Stomach (tissue), 7 donors: ENCODE measurements around the gene HASPIN.

DNA sequence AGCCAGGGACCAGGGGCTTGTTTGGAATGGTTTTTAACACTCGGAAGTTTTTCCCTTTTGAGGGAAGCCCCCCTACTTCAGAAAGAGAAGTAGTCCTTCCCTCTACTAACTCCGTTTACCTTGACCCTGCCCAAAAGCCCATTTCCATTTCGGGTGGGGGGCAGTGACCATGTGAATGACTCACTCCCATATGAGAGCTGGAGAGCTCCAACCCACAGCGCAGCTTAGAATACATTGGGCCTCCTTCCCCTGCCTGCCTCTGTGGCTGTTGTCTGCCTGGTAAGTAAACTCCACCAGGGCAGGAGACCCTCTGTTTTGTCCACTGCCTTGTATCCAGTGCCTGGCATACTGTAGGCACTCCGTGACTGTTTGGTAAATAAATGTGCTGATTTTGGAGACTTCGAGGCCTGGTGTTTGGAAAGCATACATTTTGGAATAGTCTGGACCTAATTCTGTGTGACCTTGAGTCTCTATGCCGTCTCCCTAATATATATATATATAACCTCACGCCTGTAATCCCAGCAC, 1.1 kb downstream of the SGSM2 start:
- PRO-cap: no peak
- RAMPAGE, long total RNA, 5 experiments: no peak in any of the 5 experiments
- RRBS: no CpG with 5 or more reads among the region's 8 CpGs

DNA sequence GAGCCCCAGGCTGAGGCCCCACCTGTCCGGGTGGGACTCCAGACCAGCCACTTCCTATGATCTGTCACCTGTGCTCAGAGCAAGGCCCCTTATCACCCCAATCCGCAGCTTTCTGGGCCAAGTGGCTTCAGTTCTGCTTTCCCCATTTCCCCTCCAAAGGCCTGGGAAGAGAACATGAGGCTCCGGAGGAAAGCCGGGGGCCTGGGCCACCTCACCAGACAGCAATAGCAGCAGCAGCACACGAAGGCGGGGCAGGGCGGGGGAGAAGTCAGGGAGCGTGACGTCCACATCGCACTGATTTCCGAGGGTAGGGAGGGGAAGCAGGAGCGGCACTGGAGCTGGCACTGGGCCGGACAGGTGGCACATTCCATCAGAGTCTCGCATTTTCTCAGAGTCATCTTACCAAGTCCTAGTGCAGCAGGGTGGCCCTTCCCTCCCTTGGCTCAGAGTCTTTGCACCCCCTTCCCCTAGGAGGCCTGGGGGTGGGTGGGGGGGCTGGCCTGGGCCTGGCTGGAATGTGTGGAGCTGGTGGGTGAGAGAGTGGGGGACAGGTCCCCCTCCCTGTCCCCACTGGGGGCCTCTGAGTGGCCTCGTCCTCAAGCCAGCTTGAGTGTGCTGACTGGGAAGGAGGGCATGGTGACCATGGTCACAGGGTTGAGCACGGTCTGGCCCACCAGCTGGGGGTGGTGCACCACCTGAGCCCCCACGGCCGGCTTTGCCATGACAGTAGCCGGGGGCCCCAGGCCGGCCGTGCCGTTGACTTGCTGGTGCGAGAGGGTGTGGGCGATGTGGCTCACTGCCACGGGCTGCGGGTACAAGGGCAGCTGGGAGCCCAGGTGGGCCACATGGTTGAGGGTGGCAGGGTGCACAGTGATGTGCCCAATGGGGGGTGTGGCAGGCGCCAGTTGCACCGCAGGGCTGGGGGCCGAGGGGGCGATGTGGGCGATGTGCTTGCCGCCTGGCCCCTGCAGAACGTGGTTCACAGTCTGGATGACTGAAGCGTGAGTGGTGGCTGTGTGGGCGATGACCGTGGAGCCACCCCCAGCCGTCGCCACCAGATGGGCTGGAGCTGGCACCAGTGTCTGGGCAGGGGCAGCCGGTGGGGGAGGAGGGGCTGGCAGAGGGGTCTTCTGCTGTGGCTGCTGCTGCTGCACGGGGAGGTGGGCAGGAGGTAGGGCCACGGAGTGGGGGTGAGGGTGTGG, 14.2 kb downstream of the MNT start:
- PRO-cap: bidirectional peak, plus-strand start at position 397 of the sequence, minus-strand start at position 226 of the sequence
- RAMPAGE, long total RNA, 5 experiments: start-site peak on the minus strand in 1 of 5 experiments, centred at position 824 of the sequence, 10 reads per replicate
- RRBS: no CpG with 5 or more reads among the region's 41 CpGs

DNA sequence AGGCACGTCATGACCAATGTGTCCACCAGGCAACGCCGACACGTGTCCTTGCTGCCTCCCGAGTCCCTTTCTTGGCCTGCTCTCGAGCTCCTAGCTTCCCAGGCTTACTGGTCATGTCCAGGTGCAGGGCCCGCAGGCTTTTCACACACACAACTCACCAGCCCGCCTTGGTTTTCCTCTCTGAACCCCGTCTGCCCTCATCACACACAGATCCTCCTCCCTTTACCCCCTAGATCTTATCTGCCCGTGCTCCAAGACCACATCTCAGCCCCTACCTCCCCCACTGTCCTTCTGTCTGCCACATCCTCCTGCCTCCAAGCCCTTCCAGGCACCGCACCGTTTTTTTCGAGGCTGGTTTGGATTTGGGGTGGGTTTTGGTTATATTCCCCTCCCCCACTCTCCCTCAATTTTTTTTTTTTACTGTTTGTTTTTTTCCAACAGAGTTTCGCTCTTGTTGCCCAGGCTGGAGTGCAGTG, 12.0 kb downstream of the MNT start:
- PRO-cap: no peak
- RAMPAGE, long total RNA, 5 experiments: no peak in any of the 5 experiments
- RRBS: no CpG with 5 or more reads among the region's 14 CpGs

GRCh38 chr17:2394687-2395801, 5.8 kb downstream of the MNT start:
- PRO-cap: no peak
- RAMPAGE, long total RNA, 5 experiments: start-site peak on the minus strand in 3 of 5 experiments, at chr17:2394901-2395458 at its widest, 5 to 17 reads per replicate
- RRBS: 77% methylated on average over 11 of the region's 39 CpGs

GRCh38 chr17:2530911-2531834, 19.5 kb upstream of the METTL16 start:
- PRO-cap: no peak
- RAMPAGE, long total RNA, 5 experiments: no peak in any of the 5 experiments
- RRBS: no CpG with 5 or more reads among the region's 17 CpGs

DNA sequence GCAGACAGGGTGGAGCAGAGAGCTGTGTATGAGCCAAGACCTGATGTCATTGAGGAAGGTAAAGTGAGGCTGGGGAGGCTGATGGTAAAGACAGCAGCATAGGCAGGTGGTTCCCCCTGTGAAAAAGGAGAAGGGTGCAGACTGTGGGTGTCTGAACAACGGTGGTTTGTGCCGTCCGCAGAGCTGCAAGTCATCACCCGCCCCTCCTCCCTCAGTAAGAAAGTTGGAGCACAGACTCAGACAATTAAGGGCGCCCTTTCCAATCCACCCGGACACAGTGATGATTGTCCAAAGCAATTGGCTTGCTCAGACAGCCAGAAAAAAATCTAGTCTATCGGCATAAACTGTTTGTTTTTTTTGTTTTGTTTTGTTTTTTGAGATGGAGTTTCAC, 30.9 kb upstream of the METTL16 start:
- PRO-cap: no peak
- RAMPAGE, long total RNA, 5 experiments: no peak in any of the 5 experiments
- RRBS: no CpG with 5 or more reads among the region's 7 CpGs

- PRO-cap: no peak
- RAMPAGE, long total RNA, 5 experiments: no peak in any of the 5 experiments
- RRBS: 2% methylated on average over 22 of the region's 44 CpGs
Observed at GRCh38 chr17:2594273-2595013, 989 bp downstream of the PAFAH1B1 start.

- PRO-cap: no peak
- RAMPAGE, long total RNA, 5 experiments: no peak in any of the 5 experiments
- RRBS: no CpG with 5 or more reads among the region's 5 CpGs
Observed at GRCh38 chr17:2602104-2602492, 8.6 kb downstream of the PAFAH1B1 start.

DNA sequence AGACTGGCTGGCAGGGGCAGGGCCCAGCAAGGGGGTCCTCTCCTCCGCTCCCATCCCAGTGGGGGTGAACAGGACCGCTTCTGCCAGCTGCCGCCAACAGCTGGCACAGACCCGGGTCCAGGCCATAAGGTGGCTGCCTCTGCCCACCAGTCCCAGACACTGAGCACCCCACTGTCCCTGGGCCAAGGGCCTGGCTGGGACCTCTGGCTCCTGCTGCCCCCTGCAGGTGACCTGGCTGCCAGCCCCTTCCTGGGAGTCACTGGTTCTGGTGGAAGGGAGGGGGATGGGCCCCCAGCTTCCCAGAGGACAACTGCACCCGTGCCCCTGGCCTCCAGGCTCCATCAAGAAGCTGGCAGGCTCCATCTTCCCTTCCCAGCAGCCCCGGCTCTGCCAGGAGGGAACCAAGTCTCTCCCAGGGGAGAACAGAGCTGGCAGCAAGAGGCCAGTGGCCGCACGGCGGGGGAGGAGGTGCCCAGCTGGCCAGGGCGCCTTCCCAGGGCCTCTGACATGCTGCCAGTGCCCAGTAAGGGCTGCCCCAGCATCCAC, 3.9 kb downstream of the CLUH start:
- PRO-cap: no peak
- RAMPAGE, long total RNA, 5 experiments: no peak in any of the 5 experiments
- RRBS: no CpG with 5 or more reads among the region's 10 CpGs

DNA sequence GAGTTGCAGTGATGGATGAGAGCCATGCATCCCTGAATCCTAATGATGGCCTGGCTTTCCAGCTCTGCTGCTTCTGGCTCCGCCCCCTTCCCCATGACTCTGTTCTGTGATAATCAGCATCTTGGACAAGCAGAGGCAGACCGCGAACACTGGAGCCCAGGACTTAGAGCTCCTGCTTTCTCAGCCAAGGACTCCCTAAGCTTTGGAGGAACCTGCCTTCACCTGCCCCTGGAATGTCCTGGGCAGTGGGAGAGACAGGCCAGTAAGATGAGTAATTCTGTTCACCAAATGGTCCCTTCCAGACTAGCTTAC, 12.5 kb downstream of the CCDC92B start:
- PRO-cap: no peak
- RAMPAGE, long total RNA, 5 experiments: no peak in any of the 5 experiments
- RRBS: no CpG with 5 or more reads among the region's 3 CpGs

DNA sequence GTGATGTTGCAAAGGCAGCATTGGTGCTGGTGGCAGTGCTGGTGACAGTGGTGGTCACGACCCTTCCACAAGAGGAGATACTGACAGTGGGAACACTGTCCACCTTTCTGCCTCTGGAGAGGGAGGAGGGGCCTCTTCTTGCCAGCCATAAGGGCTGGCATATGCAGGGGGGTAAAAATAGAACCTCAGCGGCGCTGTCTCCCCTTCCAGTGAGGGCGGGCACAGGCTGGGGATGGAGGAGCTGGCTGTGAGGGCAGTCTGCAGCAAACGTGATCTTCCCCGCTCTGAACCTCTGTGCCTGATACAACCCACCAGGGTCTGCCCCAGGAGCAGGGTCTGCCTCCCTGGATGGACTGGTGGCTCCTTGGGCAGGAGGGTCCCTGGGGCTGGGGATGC, 3.4 kb downstream of the RAP1GAP2 start:
- PRO-cap: no peak
- RAMPAGE, long total RNA, 5 experiments: no peak in any of the 5 experiments
- RRBS: no CpG with 5 or more reads among the region's 6 CpGs

GRCh38 chr17:2854327-2854743, 58.1 kb downstream of the RAP1GAP2 start:
- PRO-cap: no peak
- RAMPAGE, long total RNA, 5 experiments: no peak in any of the 5 experiments
- RRBS: 3% methylated on average over 6 of the region's 26 CpGs

- PRO-cap: unidirectional peak, plus-strand start at chr17:2939947
- RAMPAGE, long total RNA, 5 experiments: start-site peak on the plus strand in 3 of 5 experiments, at chr17:2939803-2940071 at its widest, 41 to 195 reads per replicate
- RRBS: 51% methylated on average over 3 of the region's 26 CpGs
Observed at GRCh38 chr17:2939634-2940178, 123.7 kb downstream of the OR1D5 start.

DNA sequence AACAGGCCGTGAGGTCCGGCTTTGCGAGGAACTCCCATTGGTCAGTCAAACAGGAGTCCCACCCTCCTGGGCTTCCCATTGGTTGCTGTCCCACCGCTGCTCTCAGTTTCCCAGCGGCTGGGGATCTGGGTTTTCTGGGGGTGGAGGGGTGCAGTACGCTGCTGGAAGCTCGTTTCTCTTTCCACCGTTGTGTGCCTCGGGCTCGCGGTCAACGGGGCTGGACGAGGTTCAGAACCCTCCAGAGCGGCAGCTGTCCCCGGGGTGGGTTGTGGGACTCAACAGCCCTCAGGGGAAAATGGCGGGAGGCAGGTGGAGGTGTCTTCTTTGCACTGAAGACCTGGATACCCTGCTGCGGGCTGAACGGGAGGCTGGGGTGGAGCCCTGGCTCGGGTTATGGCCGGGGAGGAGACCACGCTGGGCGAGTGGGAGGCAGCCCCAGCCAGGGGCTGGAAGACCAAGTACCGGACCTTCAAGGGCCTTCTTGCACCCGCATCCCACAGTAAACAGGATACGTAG, 14.3 kb downstream of the OR1D5 start:
- PRO-cap: bidirectional peak, plus-strand start at position 128 of the sequence, minus-strand start outside the sequence
- RAMPAGE, long total RNA, 5 experiments: no peak in any of the 5 experiments
- RRBS: 11% methylated on average over 4 of the region's 25 CpGs

DNA sequence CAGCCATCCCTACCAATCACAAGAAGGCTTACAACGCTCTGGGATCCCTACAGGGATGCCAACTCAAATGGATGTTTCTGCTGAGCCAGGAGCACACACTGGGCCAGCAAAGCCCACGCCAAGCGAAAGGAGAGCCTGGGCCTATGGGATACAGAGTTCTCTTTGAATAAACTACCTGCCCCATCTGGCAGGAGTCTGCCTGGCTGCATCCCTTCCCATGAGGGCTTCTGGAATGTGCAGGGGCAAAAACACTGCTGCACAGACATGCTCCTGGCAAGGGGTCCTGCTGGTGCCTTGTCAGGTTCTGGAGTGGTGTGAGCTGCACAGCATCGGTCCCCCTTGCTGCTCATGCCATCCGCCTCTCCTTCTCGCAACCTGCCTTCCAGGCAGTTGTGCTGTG, 265 bp upstream of the TRPV1 start:
- PRO-cap: no peak
- RAMPAGE, long total RNA, 5 experiments: no peak in any of the 5 experiments
- RRBS: no CpG with 5 or more reads among the region's 6 CpGs

- PRO-cap: no peak
- RAMPAGE, long total RNA, 5 experiments: start-site peak on the minus strand in 3 of 5 experiments, at chr17:3610558-3610947 at its widest, 10 to 58 reads per replicate
- RRBS: 88% methylated on average over 4 of the region's 20 CpGs
Observed at GRCh38 chr17:3610518-3611197, 1.4 kb upstream of the TRPV1 start.

- PRO-cap: no peak
- RAMPAGE, long total RNA, 5 experiments: no peak in any of the 5 experiments
- RRBS: no CpG with 5 or more reads among the region's 3 CpGs
Observed at GRCh38 chr17:3640260-3640686, 3.7 kb downstream of the CTNS start.

DNA sequence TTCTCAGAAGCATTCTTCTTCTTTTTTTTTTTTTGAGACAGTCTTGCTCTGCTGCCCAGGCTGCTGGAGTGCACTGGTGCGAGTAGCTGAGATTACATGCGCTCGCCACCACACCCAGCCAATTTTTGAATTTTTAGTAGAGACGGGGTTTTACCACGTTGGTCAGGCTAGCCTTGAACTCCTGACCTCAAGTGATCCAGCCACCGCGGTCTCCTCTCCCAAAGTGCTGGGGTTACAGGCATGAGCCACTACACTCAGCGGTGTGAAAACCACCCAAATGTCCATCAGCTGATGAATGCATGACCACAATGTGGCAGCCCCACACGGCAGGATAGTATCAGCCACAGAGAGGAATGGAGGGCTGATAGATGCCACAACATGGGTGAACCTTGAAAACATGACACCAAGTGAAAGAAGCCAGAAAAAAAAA, 2.1 kb downstream of the P2RX5 start:
- PRO-cap: no peak
- RAMPAGE, long total RNA, 5 experiments: no peak in any of the 5 experiments
- RRBS: no CpG with 5 or more reads among the region's 9 CpGs

- PRO-cap: bidirectional peak, plus-strand start at chr17:3723920, minus-strand start at chr17:3723815
- RAMPAGE, long total RNA, 5 experiments: start-site peak on the minus strand in 4 of 5 experiments, at chr17:3723774-3723845 at its widest, 75 to 246 reads per replicate
- RRBS: 2% methylated on average over 19 of the region's 71 CpGs
Observed at GRCh38 chr17:3723184-3724047, at the start of gene HASPIN. Gene HASPIN, plus strand, starts transcription at chr17:3723903.

DNA sequence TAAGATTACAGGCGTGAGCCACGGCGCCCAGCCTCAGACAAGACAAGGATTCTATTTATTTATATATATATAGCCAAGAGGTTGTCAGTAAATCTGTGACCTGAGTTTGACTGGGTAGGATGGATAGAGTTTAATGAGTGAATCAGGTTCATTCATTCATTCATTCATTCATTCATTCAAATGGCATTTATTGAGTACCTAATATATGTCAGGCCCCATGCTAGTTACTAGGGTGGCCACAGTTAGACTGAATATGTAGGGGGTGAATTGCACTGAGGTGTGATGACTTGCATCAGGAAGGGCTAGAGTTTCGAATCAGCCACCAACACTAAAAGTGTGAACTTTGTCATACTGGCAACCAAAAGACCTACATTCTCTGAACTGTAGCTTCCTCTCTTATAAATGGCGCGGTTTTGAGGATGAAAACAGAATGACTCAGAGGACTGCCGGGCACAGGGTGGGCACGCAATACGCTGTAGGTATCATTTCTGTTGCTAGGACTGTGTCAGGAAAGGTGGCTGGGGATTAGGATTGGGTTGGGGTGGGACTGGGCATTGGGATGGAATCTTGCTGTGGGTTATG, 37.7 kb downstream of the ITGAE start:
- PRO-cap: unidirectional peak, plus-strand start at position 428 of the sequence
- RAMPAGE, long total RNA, 5 experiments: no peak in any of the 5 experiments
- RRBS: no CpG with 5 or more reads among the region's 9 CpGs